ENCODE results near the genes ZNF502 and CLEC3B.

GRCh38 chr3:42875122-42875684, 476 bp downstream of the CYP8B1 start:
- PRO-cap = no peak
- RAMPAGE, long total RNA = no peak

DNA sequence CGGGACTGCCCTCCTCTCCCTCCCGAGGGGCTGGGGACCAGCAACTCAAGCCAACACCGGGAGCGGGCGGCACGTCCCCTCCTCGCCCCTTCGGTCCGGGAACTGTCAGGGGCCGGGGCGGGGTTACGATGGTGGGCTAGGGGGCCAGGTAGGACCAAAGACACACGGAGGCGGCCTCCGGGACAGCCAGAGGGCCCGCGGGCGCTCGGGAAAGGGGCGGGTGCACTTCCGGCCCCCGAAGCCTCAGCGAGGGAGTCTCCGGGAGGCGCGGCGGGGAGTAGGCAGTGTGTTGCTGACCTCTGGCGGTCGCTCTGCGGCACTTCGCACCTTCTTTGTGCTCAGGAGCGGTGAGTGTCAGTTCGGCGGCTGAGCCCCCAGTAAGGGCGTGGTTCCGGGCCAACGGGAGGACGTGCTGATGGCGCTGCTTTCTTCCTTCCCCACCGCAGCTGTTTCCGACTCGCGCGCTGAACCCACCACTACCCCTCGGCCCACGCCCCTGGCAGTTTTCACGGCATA, 5.2 kb upstream of the CYP8B1 start:
- PRO-cap = no peak
- RAMPAGE, long total RNA = no peak

DNA sequence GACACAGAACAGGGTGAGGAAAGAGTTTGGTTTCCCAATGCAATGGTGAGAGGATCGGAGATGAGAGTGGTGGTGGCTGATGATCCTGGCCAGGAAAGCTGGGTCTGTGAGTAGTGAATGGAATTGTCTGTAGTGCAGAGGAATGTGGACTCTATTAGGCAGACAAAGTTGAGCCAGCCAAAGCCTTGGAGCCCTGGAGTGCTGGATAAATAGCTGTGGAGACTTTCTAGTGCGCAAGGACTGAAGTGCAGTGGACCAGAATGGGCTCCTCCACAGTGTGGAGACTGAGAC, 819 bp downstream of the ZNF662 start:
- PRO-cap = no peak
- RAMPAGE, long total RNA = no peak

DNA sequence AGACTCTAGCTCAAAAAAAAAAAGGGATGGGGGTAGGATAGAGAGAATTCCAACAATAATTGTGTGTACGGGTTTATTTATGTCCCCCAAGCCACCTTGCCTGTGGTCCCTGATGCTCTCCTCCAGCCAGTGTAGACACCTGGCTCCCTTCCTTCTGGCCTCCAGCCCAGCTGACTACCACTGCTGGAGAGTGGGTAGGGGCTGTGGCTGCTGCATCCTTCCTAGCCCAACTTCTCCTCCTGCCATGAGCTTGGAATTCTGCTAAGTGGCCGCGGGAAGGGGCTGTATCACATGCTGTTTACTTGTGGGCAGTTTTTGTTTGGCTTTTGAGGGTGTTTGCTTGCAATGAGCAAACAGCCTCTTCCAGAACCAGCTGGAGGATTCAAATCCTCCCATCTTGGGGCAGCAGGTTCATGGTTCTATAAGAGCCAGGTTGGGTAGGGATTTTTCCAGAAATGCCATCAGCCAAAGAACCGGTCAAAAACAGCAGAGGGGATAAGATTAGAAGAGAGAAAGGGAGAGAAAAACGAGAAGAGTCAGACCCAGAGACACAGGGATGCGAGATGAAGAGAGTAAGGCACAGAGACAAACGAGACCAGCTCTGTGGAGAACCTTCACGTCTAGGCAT, 9.0 kb downstream of the GASK1A start:
- PRO-cap = no peak
- RAMPAGE, long total RNA = no peak

DNA sequence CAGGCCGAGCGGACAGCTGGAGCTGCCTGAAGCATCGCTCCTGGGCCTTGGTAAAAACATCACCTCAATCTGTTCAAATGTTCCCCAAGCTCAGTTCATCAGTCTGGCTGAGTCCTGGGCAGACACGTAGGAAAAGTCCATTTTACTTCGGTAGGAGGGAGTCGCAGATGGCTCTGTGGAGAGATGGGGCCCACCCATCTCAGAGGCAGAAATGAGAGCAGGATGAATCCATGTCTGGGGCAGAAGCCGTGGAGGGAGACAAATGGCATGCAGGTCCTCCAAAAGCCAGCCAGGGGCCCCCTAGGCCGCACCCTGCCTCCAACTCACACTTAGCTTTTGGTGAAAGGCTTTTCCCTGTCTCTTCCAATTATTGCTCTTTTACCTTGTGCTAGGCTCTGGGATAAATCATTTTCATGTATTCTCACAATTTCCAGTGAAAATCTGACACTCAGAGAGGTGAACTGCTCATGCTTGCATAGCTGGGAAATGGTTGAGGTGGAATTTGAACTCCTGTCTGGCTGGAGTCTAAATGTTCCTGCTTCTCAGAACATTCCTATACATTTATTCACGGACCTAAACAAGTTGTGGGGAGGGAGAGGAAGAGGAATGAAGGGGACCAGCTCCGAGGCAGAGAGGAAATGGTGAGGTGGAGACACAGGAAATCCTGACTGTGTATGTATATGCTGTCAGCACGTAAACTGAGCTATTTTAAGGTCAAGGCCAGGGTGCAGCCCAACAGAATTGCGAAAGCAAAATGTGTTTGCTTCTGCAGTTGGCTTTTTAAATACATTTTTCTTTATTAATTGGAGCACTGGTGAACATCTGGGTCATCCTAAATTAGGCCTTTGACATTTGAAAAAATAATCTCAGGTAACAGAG, 73.9 kb upstream of the POMGNT2 start:
- PRO-cap = no peak
- RAMPAGE, long total RNA = no peak

GRCh38 chr3:43354117-43354480, 67.8 kb downstream of the SNRK start:
- PRO-cap = no peak
- RAMPAGE, long total RNA = no peak

DNA sequence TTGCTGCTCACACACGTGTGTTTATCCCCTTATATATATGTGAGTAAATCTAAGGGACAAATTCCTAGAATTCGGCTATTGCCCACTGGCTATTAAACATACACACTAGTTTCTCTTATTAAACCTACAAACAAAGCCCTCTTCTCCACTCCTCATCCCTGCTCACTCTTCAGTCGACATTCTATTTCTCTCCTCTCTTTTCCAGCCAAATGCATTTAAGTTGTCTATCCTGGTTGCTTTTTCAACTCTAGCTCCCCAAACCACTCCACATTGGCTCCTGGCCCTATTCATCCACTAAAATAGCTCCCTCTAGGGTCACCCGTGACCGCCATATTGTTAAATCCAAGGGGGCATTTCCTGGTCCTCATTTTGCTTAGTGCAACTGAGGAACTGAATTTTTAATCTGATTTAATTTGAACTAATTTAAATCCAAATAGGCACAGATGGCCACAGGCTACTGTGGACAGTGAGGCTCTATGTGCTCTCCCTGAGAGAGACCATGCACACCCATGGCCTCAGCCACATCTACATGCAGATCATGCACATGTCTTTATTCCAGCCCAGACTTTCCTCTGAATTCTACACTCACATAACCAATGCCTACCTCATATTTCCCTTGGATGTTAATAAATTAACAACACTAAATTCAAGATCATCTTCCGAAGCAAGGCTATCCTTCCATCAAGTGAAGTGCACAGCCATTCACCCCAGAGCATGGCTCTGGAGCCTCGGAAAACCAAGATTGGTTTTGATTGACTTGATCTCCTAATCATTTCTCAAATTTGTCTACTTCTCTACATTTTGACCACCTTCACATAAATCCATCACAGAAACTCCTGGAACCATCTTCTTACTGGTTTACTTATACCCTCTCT, 106.5 kb downstream of the SNRK start:
- PRO-cap = no peak
- RAMPAGE, long total RNA = no peak

DNA sequence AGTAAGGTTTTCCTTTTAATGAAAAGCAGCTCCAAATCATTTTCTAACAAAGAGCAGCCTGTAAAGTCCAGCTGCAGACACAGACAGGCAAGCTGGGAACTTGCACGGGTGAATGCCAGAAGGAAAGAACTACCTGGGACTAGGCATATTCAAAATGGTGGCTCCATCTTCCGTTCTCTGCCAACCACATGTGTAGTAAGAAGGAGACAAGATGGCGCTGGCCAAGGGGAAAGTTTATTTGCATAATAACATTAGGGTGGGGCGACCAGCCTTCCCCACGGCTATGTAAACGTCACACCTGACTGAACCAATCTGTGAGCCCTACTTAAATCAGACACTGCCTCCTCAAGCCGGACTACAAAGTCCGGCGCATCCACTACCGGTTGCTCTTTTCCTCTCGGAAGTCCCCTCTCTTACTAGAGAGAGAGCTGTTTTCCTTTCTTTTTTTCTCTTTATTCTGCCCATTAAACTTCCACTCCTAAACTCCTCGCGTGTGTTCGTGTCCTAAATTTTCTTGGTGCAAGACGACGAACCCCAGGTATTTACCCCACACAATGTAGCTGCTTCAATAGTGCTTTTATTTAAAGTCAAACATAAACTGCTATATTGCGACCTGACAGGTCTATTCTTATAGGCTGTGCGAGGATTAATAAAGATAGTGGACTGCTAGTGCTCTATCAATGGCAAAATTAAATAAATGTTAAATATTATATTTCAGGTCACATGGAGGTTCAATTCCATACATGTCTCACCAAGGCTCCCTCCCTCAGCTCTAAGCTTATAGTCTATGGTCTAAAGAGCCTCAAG, 131.0 kb downstream of the SNRK start:
- PRO-cap = no peak
- RAMPAGE, long total RNA = no peak

GRCh38 chr3:43624599-43625388, 3.0 kb upstream of the ANO10 start:
- PRO-cap = no peak
- RAMPAGE, long total RNA = no peak

- PRO-cap = unidirectional peak, minus-strand start at chr3:43691542
- RAMPAGE, long total RNA = no peak
Measured at GRCh38 chr3:43691050-43692032, 603 bp downstream of the ABHD5 start.

GRCh38 chr3:43738337-43738646, 47.6 kb downstream of the ABHD5 start:
- PRO-cap = no peak
- RAMPAGE, long total RNA = no peak

DNA sequence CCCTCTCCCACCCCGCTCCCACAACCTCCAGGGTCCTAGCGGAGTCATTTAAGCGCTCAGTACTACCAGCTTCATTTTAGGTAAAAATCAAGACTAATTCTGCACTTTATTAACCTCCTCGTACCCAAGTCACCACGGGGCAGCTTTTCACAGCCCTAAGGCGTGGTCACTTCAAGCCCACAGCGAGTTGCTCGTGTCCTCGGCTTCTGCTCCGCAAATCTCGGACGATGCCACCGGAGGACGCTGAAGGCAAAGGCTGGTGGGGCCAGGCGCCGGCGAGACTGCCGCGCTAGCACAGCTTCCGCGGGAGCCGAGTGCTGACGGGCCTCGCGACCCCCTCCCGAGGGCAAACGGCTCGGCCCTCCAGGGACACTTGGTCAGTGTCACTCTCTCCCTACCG, 245.5 kb upstream of the TOPAZ1 start:
- PRO-cap = no peak
- RAMPAGE, long total RNA = no peak

GRCh38 chr3:43999289-43999967, 242.3 kb upstream of the TOPAZ1 start:
- PRO-cap = unidirectional peak, plus-strand start at chr3:43999604
- RAMPAGE, long total RNA = no peak

- PRO-cap = no peak
- RAMPAGE, long total RNA = no peak
Measured at GRCh38 chr3:44348627-44349221, 10.2 kb downstream of the TCAIM start.

GRCh38 chr3:44712326-44713120, at the start of gene ZNF502:
ZNF502 (plus strand) TSS chr3:44712660.
- PRO-cap = bidirectional peak, plus-strand start at chr3:44712698, minus-strand start at chr3:44712595
- RAMPAGE, long total RNA = no peak

- PRO-cap = no peak
- RAMPAGE, long total RNA = no peak
Measured at GRCh38 chr3:44862450-44862982, 804 bp downstream of the TMEM42 start.

DNA sequence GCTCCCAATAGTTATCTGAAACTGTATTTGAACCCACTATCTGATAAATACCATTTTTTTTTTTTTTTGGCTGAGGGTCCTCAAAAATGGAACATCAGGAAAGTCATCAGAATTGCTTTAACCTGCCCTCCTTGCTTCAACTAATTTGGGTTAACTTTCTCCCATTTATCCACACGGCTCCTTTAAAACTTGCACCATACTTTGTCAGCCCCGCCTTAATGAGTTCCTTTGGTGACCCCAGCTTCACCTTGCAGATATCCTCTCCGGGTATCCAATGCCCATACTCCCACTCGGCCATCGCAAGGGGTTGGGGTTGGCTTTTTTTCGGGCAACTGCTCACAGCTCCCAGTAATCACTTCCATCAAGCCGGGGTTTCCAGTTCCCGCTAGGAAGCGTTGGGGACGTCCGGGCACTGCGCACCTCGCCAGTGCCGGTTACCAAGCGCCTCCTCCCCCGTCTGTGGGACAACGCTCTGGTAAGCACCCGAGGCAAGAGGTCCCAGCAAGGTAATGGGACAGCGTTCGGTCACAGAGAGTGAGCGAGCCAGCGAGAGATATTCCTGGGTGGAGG, 887 bp downstream of the ZDHHC3 start:
- PRO-cap = no peak
- RAMPAGE, long total RNA = no peak

- PRO-cap = bidirectional peak, plus-strand start at chr3:45026303, minus-strand start at chr3:45026162
- RAMPAGE, long total RNA = start-site peak on the plus strand at chr3:45026138-45026332, 1,628 and 1,161 reads in 2 replicates
Measured at GRCh38 chr3:45025804-45026415, at the start of gene CLEC3B. CLEC3B (plus strand) TSS chr3:45026303.

DNA sequence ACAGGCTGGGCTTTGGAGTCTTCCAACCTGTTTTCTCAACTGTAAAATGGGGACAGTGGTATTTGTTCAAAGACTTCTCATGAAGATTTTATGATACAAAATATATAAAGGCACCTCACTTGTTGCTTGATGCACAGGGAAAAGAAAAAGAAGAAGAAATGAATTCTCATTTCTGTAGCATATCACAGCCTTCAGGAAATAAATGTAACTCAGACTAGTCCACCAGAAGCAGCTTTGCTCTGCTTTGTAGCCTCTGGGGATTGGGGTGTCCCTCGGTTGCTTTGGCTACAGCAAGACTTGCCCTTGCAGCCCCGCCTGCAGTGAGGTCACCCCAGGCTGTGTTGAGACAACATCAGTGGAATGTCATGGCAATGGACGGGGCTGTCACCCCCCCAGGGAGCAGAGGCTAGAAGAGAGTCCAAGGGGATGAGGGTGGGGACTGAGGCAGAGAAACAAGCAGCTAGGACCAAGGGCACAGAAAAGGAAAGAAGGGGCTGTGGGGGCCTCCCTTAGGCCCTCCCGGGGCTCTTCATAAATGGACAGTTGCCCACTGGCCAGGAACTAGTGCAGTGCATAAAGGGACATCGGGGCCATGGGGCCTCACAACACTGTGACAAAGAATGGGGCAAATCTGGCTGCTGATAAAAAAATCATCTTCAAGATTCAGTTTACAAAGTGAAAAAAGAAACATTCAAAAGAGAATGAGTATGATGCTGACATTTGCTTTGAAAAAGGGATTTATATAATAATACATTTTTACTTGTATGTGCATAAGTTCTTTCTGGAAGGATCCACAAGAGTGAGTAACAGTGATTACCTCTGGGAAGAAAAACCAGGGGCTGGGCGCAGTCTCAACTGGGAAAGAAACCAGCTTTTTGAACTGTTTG, 943 bp downstream of the CLEC3B start:
- PRO-cap = no peak
- RAMPAGE, long total RNA = no peak

DNA sequence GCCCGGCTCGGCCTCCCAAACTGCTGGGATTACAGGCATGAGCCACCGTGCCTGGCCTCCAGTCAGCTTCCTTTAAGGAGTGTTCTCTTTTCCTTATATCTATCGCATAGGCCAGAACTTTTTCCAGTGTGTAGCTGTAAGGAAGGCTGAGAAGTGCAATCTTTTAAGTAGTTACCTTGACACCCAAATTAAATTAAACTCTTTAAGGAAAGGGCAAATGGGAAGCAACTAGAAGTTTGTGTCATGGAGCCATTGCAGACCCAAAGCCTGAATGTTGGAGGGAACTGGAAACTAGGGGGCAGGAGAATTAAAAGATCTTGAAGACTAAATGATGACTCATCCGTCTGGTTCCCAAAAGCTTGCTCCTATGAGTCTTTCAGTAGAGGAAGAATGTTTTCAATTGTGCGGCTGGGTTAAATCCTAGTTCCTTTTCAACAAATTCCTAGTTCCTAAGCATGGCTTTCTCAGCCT, 17.5 kb downstream of the CLEC3B start:
- PRO-cap = no peak
- RAMPAGE, long total RNA = no peak